A172 (cell line): ENCODE data around the genes HSP90AA1 and AMN.

GRCh38 chr14:101997833-101998212 is 33.5 kb downstream of the DYNC1H1 start:
- RAMPAGE, long total RNA = no peak

DNA sequence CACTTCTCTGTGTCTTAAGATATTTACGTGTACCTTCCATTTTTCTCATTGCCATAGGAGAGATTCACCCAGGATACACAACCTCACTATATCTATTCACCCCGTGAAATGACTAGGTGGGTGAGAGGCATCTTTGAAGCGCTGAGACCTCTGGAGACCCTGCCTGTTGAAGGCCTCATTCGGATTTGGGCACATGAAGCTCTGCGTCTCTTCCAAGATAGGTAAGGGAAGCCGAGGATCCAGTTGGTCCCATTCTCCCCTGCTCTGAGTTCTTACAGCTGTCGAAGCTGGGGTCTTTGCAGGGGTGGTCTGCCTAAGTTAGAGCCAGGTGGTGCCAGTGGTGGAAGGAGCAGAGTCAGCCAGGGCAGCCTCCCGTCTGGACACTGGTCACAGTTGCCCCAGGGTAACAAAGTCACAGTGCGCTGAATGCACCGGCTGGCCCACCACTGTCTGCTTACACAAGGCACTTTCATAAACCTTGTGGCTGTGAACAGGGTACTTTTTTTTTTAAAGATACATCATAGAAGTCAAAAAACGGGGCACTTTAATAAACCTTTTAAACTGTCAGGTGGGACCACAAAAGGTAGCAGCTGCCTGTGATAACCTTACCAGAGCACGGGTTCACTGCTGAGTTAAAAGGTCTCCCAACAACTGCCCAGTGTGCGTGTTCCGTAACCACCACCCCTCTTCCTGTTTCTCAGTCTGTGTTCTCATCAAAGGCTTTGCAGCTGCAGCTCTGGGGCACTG is 55.6 kb downstream of the DYNC1H1 start:
- RAMPAGE, long total RNA = no peak

GRCh38 chr14:102042324-102042795 is 44.5 kb downstream of the HSP90AA1 start:
- RAMPAGE, long total RNA = no peak

DNA sequence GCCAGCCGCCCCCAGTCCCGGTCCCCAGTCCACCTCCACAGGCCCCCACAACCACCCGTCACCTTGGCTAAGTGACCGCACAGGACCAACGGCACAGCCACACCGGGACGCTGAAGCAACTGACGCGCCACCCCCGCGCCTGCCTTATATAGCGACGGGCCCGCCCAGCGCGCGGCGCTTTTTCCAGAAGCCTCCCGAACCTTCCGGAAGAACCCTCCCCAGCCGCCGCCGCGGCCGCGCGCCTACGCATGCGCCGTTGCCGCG is at the start of gene HSP90AA1:
TSS of gene HSP90AA1 (minus strand) at position 121 of the 264 bp plus-strand sequence.
- RAMPAGE, long total RNA = start-site peak on the minus strand centred at position 85 of the sequence, 17 bp wide, 17 and 57 reads in 2 replicates

GRCh38 chr14:102362005-102362456 is 659 bp downstream of the CINP start:
- RAMPAGE, long total RNA = no peak

DNA sequence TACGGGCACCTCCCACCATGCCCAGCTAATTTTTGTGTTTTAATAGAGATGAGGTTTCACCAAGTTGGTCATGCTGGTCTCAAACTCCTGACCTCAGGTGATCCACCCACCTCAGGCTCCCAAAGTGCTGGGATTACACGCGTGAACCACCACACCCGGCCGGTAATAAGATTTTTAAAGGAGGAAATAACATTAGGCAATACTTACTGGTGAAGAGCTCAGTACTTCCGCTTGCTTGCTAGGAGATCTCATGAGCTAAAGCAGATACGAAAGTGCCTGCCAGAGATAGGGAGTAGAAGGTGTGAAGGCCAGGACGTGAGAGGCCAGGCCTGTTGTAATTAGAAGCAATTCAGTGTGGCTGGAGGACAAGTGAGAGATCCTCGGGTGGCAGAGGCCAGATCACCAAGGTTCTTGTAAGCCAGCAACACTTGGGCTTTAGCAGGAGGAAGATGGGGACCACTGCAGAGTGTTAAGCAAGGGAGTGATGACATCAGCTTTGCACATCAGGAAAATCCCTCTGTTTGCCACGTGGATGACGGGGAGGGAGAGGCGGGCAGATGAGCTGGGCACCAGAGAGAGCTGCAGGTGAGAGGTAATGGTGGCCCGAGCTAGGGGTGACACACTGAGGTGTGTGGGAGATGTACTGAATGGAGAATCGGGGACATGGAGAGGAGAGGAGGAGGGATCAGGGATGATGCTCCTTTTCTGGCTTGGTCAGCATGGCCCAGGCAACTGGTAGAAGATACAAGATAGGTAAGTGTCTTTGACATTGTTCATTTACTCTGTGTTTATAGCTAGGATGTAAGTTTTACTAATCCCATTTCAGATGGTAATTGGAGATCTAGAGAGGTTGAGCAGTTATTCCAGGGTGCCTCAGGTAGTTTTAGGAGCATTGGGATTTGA is 7.7 kb downstream of the TECPR2 start:
- RAMPAGE, long total RNA = no peak

DNA sequence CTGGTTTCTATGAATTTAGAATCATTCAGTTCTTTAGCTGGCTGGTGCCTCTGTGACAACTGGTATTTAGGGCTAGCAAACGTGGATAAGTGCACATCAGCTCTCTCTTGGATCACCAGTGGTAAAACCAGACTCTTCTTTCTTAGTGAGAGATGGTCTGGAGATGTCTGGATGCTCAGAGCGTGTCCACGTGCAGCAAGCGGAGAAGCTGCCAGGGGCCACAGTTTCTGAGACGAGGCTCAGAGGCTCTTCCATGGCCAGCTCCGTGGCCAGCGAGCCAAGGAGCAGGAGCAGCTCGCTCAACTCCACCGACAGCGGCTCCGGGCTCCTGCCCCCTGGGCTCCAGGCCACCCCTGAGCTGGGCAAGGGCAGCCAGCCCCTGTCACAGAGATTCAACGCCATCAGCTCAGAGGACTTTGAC is 68.9 kb downstream of the TECPR2 start:
- RAMPAGE, long total RNA = no peak

DNA sequence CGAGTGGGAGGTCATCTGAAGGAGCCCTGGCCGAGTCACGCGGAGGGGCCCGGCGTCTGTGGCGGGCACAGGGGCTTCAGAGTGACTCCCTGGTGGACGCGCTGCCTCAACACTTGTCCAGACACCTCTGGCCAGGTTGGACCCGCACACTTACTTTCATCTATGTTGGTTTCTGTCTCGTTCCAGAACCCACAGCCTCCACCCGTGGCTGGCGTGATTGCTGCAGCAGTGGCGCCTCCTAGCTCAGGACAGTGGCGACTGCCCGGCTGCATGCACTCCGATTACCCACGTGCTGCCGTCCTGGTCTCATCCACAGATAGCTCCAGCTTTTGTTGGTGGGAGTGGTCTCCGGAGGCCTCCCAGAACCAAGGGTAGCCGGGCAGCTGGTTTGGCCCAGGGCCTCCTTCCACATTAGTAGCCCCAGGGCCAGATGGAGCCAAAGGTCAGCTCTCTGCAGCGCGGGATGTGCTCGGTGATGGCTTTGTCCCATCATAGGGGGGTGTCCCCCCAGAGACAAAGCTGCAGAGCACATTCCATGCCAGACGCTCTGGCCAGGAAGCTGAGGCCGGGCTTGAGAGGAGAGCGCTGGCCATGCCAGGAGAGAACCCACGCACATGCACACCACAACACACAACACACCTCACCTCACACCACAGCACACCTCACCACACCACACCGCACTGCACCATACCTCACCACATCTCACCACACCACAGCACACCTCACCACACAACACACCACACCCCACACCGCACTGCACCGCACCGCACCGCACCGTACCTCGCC is 11.1 kb downstream of the ANKRD9 start:
- RAMPAGE, long total RNA = no peak

DNA sequence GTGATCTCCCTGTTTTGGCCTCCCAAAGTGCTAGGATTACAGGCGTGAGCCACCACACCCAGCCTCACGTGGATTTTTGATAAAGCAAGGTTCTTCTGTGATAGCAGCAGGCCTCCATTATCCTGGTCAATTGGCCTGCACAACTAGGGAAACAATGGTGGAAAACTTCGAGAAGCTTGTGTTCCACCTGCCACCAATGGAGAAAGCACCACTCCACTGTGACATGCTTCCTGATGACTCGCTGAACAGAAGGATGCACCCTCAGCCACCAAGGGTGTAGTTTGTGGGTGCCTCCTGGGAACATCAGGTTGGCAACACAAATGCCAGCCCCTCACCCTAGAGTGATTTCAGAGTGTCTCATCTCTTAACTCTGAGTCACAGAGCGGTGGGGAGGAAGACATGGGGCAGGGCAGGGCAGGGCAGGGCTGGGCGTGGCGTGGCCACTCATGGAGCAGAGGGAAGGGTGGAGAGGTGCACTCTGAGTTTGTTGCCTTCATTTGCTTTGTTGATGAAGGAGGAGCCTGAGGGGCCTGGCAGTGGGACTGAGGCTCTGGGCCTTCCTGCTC is 17.8 kb upstream of the ANKRD9 start:
- RAMPAGE, long total RNA = no peak

- RAMPAGE, long total RNA = no peak
These were observed 34.4 kb upstream of the ANKRD9 start for GRCh38 chr14:102544054-102544294.

DNA sequence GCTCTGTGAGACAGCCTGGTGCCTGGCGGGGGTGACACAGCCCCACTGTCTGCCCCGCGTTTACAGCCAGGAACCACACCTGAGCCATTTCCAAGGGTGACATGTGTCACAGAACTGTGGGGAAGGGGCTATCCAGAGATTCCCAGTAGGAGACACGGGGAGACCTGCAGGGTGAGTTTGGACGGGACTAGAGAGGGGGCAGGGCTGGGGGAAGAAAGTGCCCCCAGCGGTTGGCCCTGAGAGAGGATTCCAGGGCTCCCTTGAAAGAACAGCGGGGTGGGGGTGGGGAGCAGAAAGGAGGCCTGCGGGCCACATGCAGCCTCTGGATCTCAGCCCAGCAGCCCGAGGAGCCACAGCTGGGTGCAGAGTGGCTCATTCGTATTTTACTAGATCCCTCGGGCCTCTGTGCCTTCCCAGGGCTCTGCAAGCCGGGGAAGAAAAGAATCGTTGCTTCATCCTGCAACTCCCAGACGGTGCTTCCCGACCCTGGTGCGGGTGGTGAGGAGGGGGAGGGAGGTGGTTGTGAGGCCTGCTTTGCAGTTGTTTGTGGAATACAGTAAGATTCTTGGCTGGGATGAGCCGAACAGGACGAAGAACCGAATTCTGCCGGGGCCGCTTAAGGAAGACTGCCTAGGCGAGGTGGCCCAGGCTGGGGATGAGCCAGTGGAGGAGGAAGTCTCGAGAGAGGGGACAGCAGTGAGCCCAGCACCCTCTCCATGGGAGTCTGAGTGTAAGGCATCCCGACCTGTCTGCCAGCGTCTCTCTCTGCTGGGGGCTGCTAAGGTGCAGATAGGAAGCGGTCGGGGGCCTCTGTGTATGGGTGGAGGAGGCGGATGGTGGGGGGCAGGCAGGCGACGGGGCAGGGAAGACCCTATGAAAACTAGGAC is 36.1 kb upstream of the ANKRD9 start:
- RAMPAGE, long total RNA = no peak

GRCh38 chr14:102554591-102555526 is 37.6 kb upstream of the RCOR1 start:
- RAMPAGE, long total RNA = no peak

GRCh38 chr14:102721961-102722478 is 55.2 kb upstream of the TRAF3 start:
- RAMPAGE, long total RNA = no peak

GRCh38 chr14:102802990-102803818 is 26.0 kb downstream of the TRAF3 start:
- RAMPAGE, long total RNA = no peak

GRCh38 chr14:102825972-102826504 is 48.8 kb downstream of the TRAF3 start:
- RAMPAGE, long total RNA = no peak

DNA sequence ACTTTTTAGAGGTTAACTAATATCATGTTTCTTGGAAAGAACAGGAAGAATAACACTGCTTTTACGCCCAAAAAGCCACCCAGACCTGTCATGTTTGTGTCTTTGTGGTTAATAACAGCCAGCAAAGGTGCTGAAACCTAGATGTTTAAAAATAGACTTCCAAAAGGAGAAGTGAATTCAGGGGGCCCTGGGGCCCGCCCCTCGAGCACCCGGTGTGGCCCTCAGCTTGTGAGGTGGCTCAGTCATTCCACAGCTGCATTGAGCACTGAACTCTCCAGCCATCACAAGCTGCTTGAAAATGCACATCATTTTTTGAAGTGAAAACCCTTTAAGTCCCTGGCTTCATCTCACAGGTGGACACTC is 20.8 kb upstream of the AMN start:
- RAMPAGE, long total RNA = no peak

DNA sequence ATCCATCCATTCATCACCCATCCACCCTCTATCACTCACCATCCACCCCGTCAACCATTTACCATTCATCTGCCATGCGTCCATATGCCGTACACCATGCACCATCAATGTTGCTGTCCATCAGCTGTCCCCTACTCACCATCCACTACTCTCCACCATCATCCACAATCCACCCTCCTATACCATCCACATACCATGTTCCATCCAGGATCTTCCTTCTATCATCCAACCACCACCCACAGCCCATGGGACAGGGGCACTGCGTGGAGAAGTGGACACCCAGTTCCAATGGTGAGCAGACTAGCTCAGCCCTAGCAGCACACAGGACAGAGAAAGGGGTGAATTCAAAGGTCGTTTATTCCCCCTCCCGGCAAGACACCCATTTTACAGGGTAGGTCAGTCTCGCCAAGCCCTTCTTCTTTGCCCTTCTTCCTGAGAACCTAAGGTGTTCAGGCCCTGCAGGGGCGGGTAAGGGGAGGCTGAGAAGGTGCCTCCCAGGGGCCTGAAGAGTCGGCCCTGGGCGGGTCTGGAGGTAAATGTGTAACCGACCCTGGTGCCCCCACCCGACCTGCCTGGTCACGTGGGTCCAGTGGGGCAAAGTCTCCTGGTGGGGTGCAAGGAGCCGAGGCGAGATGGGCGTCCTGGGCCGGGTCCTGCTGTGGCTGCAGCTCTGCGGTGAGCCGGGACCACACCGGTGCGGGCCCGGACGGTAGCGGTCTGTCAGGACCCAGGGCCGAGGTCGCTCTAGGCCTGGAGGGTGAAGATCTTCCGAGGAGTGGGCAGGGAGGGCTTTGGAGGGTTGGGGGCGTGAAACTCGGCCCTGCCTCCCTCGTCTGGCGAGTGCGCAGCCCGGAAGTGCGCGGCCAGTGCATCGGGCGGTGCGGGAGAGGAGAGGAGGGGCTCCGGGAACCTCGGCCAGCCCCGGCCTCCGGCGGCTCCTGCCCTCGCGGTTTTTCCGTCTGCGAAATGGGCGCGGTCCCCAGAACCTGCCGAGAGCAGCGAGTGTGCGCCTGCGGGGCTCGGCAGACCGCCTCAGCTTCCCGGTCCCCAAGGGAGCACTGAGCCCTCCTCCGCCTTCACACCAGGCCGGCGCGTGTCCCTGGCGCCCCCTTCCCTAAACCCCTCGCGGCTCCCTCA is at the start of gene AMN:
TSS of gene AMN (plus strand) at position 607 of the 1,137 bp plus-strand sequence.
- RAMPAGE, long total RNA = no peak

DNA sequence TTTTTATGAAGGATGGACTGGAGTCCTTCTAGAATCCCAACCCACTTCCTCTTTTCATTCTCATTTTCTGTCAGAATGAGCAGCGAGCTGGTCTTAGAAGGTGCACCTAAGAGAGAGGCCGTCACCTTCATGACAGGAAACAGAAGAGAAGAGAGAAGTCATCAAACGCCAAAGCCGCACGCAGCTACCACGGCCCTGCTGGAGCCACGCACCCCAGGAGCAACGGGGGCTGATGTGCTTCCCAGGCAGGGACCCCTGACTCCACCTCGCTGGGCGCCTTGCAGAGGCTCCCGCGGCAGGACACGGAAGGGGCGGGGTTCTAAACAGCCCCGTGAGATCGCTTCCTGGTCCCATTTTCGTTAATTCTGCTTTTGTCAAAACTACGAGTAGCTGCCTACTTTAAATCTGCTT is 24.1 kb downstream of the AMN start:
- RAMPAGE, long total RNA = no peak

DNA sequence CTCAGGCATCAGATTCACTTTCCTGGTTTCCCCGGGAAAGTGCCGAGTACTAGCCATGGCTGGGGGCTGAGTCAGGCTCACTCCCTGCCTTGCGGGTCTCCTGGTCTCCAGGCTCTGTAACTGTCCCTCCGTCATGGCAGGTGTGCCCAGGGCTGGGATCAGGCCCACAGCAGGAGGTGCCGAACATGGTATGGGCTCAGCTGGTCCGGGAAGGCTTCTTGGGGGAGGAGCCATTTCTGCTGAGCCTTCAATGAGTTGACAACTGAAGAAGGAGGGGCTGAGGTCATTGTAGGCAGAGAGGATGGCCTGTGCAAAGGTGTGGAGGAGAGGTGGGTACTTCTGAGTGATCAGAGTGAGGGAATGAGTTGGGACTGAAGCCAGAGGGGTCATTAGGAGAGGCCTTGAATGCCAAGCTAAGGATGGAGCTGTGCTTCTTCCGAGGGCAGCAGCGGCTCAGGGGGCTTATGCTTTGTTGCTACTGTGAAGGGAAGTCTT is 745 bp downstream of the EXOC3L4 start:
- RAMPAGE, long total RNA = no peak

DNA sequence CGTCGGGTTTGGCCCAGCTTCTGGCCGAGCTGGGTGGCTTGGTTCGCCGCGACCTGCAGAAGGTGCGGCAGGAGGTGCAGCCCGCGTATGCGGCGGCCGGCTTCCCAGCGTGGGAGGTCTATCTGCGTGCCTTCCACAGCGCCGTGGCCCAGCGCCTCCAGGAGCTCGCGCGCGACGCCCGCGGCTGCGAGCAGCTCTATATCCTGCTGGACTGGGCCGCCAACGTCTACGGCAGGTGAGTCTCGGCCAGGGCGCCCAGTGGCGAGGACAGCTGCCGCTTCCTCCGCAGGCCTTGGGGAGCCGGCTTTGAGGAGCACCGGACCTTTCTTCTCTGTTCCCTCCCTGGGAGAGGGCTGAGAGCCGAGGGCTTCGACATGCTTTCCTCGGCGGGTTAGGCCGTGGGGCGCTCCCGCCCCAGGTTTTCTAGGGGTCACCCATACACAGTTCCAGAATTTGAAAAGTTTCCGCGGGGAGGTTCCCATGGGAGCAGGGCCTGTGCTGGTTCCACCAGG is 8.1 kb downstream of the EXOC3L4 start:
- RAMPAGE, long total RNA = no peak